Measurements from ENCODE around the gene P2RY14.

GRCh38 chr3:150751700-150752388 lies 11.1 kb downstream of the SIAH2 start:
- PRO-cap, 7 experiments: no peak in any of the 7 experiments
- RAMPAGE, long total RNA, 2 experiments: no peak in any of the 2 experiments

GRCh38 chr3:150764408-150764994 lies 1.5 kb upstream of the SIAH2 start:
- PRO-cap, 7 experiments: peak in 2 of 7 experiments; most common plus-strand start chr3:150764718 (in 1); most common minus-strand start chr3:150764642 (in 2)
- RAMPAGE, long total RNA, 2 experiments: no peak in any of the 2 experiments

- PRO-cap, 7 experiments: no peak in any of the 7 experiments
- RAMPAGE, long total RNA, 2 experiments: no peak in any of the 2 experiments
Observed at GRCh38 chr3:150773753-150774081, 10.7 kb upstream of the SIAH2 start.

DNA sequence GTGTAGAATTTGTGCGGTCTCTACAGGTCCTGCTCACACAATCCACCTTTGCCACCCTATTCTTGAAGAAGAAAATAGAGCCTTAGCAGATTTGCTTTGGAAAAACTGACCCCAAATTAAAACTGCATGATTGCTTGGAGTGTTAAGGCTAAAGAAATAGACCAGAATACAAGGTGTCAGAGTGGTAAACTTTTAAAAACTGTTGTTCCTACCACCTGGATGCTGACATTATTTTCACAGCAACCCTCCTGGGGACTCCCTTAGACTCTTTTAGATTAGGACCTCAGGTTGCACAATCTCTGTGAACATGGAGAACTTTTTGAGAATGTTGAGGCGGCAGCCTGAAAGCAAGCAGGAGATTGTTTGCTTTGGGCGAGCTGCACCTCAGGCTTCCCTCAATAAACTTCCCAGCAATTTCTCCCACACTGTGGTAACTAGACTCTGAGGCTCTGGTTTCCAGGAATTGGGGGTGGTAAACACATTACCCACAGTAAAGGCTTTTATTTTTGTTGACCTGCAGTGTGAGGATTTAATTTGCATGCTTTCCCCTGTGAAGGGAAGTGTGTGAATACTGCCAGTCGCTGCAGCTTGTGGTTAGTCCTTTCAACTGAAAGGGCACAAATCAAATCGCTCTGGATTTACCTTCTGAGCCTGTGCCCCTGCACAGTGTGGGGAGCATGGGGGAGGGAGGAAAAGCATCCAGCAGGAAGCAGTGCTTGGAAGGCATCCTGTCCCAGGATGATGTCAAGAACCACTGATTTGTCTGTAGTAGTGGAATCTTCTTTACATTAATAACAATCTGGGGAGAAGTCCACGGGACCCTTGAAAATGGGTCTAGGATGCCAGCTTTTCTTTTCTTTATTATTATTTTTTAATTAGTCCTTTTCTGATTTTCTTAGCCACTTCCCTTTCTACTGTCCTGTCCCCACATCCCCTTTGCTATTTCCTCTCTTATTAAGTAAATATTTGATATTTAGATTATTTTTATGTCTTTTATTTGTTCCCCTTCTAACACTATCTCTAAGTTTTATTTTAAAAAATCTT lies 35.3 kb upstream of the SIAH2 start:
- PRO-cap, 7 experiments: peak in 1 of 7 experiments; most common plus-strand start position 541 of the sequence (in 1); most common minus-strand start position 407 of the sequence (in 1)
- RAMPAGE, long total RNA, 2 experiments: no peak in any of the 2 experiments

DNA sequence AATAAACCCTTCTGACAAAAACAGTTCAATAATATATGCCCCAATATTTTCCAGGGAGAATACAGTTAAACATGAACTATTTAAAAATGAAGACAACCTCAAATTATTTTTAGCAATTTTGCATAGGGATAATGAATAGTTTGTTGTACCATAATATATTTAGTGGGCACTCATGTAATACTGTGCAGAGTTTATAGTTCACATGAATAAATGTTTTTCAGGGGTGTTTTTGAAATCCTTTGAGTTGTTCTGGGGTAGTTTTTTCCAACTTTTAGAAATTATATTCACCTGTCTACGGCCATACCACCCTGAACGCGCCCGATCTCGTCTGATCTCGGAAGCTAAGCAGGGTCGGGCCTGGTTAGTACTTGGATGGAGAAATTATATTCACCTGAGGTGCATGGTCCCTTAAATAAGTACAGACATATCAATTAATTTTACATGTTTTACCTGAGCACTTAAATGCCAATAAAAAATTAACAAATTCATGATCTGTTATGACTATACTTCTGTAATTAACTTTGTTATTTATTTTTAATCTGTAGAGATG lies 15.1 kb downstream of the GPR171 start:
- PRO-cap, 7 experiments: peak in 1 of 7 experiments; most common plus-strand start position 291 of the sequence (in 1)
- RAMPAGE, long total RNA, 2 experiments: no peak in any of the 2 experiments

- PRO-cap, 7 experiments: no peak in any of the 7 experiments
- RAMPAGE, long total RNA, 2 experiments: start-site peak on the minus strand in 2 of 2 experiments, at chr3:151278366-151278461 at its widest, 22 to 24 reads per replicate
Observed at GRCh38 chr3:151278226-151279019, at the start of gene P2RY14. P2RY14 (minus strand) TSS chr3:151278542.

DNA sequence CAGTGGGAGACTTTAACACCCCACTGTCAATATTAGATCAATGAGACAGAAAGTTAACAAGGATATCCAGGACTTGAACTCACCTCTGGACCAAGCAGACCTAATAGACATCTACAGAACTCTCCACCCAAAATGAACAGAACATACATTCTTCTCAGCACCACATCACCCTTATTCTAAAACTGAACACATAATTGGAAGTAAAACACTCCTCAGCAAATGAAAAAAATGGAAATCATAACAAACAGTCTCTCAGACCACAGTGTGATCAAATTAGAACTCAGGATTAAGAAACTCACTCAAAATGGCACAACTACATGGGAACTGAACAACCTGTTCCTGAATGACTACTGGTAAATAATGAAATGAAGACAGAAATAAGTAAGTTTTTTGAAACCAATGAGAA lies 70.4 kb upstream of the IGSF10 start:
- PRO-cap, 7 experiments: no peak in any of the 7 experiments
- RAMPAGE, long total RNA, 2 experiments: no peak in any of the 2 experiments

DNA sequence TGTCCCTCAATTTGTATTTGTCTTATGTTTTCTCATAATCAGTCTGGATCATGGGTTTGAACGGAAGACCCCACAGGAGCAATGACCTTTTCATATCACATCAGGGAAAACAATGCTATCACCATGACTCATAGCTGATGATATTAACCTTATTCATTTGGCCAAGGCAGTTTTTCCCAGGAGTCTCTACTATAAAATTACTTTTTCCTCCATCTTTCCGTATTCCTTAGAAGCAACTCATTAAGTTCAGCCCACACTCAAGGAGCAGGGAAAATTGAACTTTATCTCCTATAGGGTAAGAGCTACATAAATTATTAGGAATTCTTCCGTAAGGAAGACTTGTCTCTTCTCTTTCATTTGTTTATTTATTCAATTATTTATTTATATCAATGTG lies 32.8 kb downstream of the AADACL2 start:
- PRO-cap, 7 experiments: no peak in any of the 7 experiments
- RAMPAGE, long total RNA, 2 experiments: no peak in any of the 2 experiments

DNA sequence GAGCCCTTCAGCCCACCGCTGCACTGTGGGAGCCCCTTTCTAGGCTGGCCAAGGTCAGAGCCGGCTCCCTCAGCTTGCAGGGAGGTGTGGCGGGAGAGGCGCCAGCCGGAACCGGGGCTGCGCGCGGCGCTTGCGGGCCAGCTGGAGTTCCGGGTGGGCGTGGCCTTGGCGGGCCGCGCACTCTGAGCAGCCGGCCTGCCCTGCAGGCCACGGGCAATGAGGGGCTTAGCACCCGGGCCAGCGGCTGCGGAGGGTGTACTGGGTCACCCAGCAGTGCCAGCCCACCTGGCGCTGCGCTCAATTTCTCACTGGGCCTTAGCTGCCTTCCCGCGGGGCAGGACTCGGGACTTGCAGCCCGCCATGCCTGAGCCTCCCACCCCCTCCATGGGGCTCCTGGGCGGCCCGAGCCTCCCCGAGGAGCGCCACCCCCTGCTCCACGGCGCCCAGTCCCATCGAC lies 116.4 kb upstream of the MBNL1 start:
- PRO-cap, 7 experiments: no peak in any of the 7 experiments
- RAMPAGE, long total RNA, 2 experiments: no peak in any of the 2 experiments

- PRO-cap, 7 experiments: no peak in any of the 7 experiments
- RAMPAGE, long total RNA, 2 experiments: no peak in any of the 2 experiments
Observed at GRCh38 chr3:152197260-152197809, 71.4 kb upstream of the MBNL1 start.

GRCh38 chr3:152256822-152258112 lies 11.5 kb upstream of the MBNL1 start:
- PRO-cap, 7 experiments: no peak in any of the 7 experiments
- RAMPAGE, long total RNA, 2 experiments: no peak in any of the 2 experiments

- PRO-cap, 7 experiments: no peak in any of the 7 experiments
- RAMPAGE, long total RNA, 2 experiments: no peak in any of the 2 experiments
Observed at GRCh38 chr3:152280391-152280869, 11.7 kb downstream of the MBNL1 start.

DNA sequence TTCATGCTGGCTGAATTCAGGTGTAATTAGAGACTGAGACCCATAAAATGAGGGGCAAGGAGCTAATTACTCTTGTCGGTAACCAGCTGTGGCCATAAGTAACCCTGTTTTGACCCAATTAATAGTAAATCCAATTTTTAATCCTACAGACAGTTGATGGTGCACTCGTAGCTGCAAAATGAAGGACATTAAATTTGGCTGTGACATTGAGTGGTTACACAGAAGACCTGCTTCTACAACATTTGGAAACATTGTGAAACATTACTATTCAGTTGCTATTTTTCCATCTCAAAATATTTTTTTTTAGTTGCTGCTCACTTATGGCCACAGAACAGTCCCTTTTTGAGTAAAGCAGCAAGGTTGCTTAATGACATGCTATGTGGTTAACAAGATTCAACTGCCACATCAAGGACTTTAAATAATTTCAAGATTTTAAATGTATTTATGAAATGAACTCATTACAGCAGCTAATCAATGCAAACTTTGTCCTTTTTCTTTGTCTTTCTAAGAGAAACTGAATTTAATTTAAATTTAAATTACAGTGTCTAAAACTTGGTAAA lies 33.1 kb downstream of the MBNL1 start:
- PRO-cap, 7 experiments: peak in 3 of 7 experiments; most common plus-strand start position 306 of the sequence (in 3); most common minus-strand start position 190 of the sequence (in 1)
- RAMPAGE, long total RNA, 2 experiments: no peak in any of the 2 experiments

DNA sequence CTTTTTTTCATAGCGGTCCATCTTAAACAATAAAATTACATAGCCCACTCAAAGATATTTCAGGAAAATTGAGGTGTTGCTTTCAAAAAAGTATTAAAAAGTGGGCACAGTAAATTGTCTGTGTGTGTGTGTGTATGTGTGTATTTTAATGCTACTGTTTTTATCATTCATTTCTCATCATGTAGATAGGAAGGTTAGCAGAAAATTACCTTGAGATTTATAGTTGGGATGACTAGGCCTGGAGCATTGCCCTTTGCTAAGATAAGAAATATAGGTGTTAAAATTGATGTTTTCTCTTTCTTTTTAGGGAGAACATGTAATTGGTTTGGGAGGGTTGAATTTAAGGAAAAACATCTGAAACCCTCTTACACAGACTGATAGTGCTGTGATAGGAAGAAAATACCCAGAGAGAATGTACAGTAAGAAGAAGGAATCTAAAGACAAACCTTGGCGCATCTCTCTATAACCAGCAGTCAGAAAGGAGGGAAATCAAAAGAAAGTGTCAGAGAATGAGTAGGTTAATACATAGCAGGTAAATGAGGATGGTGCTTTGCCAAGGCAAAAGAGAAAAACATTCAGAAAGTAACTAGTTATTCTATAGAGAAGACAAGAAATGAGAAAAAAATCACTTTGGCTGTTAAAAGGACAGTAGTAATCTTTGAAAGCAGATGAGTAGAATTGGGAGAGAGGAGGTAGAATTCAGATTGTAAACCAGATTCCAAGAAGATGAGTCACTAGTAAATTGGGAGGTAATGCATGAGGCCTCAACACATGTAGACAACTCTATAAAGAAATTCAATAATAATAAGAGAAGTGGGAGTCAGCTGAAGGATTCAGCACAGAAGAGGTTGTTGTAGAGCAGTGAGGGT lies 81.1 kb downstream of the MBNL1 start:
- PRO-cap, 7 experiments: no peak in any of the 7 experiments
- RAMPAGE, long total RNA, 2 experiments: no peak in any of the 2 experiments

DNA sequence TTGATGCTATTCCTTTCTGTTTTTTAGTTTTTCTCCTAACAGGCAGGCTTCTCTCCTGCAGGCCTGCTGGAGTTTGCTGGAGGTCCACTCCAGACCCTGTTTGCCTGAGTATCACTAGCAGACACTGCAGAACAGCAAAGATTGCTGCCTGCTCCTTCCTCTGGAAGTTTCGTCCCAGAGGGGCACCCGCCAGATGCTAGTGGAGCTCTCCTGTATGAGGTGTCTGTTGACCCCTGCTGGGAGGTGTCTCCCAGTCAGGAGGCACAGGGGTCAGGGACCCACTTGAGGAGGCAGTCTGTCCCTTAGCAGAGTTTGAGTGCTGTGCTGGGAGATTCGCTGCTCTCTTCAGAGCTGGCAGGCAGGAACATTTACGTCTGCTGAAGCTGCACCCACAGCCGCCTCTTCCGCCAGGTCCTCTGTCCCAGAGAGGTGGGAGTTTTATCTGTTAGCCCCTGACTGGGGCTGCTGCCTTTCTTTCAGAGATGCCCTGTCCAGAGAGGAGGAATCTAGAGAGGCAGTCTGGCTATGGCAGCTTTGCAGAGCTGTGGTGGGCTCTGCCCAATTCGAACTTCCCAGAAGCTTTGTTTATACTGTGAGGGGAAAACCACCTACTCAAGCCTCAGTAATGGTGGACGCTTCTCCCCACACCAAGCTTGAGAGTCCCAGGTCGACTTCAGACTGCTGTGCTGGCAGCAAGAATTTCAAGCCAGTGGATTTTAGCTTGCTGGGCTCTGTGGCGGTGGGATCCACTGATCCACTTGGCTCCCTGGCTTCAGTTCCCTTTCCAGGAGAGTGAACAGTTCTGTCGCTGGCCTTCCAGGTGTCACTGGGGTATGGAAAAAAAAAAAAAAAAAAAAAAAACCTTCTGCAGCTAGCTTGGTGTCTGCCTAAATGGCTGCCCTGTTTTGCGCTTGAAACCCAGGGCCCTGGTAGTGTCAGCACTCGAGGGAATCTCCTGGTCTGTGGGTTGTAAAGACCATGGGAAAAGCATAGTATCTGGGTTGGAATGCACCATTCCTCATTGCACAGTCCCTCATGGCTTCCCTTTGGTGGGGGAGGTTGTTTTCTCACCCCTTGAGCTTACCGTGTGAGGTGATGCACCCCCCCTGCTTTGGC lies 104.1 kb downstream of the MBNL1 start:
- PRO-cap, 7 experiments: no peak in any of the 7 experiments
- RAMPAGE, long total RNA, 2 experiments: no peak in any of the 2 experiments

DNA sequence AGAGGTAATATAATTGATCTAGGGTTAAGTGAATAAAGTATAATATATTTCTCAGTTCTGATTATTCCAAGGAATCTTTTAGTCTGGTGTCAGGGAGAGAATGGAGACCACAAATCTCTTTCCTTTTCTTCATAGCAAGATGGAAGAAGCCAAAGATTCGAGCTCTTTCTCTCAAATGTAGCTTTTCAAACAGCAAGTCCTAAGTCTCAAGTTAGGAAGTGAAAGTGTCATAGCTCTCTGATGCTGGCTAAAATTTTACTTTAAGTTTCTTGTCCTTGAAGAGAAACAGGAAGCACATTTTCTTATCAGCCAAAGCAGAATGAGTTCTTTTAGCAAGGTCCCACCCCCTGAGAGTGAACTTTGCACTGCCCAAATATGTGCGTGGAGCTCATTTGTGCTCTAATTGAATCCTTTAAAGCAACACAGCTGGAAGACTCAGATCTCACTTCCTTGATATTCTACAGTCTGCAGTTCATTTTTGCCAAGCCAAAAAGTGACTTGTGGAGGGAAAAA lies 238.9 kb upstream of the P2RY1 start:
- PRO-cap, 7 experiments: peak in 6 of 7 experiments; most common plus-strand start position 442 of the sequence (in 5); most common minus-strand start position 226 of the sequence (in 2)
- RAMPAGE, long total RNA, 2 experiments: no peak in any of the 2 experiments

DNA sequence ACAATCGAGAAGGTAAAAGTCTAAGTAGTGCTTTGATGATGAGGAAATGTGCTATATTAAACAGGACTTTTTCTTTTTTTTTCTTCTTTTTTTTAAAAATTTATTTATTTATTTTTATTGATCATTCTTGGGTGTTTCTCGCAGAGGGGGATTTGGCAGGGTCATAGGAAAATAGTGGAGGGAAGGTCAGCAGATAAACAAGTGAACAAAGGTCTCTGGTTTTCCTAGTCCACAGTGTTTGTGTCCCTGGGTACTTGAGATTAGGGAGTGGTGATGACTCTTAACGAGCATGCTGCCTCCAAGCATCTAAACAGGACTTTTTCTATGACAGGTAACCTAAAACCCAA lies 104.6 kb downstream of the P2RY1 start:
- PRO-cap, 7 experiments: no peak in any of the 7 experiments
- RAMPAGE, long total RNA, 2 experiments: no peak in any of the 2 experiments

- PRO-cap, 7 experiments: peak in 7 of 7 experiments; most common plus-strand start chr3:153161417 (in 5); most common minus-strand start chr3:153161456 (in 3)
- RAMPAGE, long total RNA, 2 experiments: no peak in any of the 2 experiments
Observed at GRCh38 chr3:153161300-153161760, 696 bp upstream of the RAP2B start.

- PRO-cap, 7 experiments: no peak in any of the 7 experiments
- RAMPAGE, long total RNA, 2 experiments: no peak in any of the 2 experiments
Observed at GRCh38 chr3:153165319-153166260, 3.6 kb downstream of the RAP2B start.

DNA sequence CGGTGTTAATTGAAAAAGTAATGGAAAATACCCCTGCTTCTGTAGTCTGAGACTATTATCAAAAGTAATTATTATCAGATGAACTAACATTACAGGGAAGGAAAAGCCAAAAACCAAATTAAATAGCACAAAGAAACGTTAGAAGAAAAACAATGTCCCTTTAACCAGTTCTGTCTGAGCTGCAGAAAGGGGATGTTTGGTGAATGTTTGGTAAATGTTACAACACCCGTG lies 85.5 kb downstream of the RAP2B start:
- PRO-cap, 7 experiments: no peak in any of the 7 experiments
- RAMPAGE, long total RNA, 2 experiments: no peak in any of the 2 experiments